Measurements from ENCODE around the gene RER1.

- RAMPAGE, long total RNA = no peak
- RRBS = no CpG with 5 or more reads among the region's 31 CpGs
Observed at GRCh38 chr1:2198561-2199612, 4.3 kb upstream of the FAAP20 start.

DNA sequence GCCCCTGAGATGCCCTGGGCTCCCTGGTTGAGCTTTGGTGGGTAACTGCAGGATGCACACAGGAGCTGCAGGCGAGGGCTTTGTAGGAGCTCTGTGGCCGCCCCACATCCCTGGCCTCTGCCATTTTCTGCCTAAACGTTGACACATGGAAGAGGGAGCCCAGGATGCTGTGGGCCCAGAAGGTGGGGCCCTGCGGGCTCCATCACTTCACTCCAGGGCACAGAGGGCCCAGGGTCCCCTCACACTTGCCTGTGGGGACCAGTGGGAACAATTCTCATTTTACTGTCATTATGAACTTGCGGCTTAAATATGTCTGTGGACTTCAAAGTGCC is 12.8 kb downstream of the SKI start:
- RAMPAGE, long total RNA = no peak
- RRBS = no CpG with 5 or more reads among the region's 5 CpGs

DNA sequence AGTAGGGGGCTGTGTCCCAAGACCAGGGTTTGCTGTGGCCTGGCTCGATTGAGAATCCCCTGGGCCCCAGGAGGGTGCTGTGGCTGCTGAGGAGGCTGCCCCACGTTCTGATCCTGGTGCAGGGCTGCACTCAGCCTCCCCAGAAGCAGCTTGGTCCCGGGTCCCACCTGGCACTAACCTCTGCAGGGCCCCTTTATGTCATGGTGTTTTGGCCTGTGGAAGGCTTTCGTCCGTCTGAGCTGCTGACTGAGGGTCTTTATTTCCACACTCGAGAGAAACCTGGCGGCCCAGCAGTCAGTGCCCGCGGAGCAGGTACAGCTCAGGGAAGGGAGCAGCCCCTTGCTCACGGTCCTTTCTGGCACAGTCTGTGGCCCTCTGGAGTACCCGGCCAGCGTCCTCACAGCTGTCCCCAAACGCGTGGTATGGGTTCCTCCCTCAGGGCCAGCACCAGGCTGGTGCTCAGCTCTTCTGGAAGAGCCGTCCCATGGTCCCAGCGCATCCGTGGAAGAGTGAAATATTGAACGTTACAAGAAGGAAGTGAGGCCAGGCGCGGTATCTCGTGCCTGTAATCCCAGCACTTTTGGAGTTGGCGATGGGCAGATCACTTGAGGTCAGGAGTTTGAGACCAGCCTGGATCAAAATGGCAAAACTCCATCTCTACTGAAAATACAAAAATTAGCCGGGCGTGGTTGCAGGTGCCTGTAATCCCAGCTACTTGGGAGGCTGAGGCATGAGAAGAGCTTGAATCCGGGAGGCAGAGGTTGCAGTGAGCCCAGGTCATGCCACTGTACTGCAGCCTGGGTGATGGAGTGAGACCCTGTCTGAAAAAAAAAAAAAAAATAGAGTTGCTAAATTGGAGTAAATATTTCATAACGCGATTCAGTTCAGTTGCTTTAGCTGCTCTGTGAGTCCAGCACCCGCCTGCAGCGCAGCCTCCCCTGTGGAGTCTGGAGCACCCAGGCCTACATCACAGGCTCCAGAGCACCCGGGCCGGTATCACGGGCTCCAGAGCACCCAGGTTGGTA is 24.5 kb downstream of the SKI start:
- RAMPAGE, long total RNA = no peak
- RRBS = no CpG with 5 or more reads among the region's 32 CpGs

- RAMPAGE, long total RNA = no peak
- RRBS = no CpG with 5 or more reads among the region's 11 CpGs
Observed at GRCh38 chr1:2265834-2266571, 37.9 kb downstream of the SKI start.

- RAMPAGE, long total RNA = no peak
- RRBS = no CpG with 5 or more reads among the region's 40 CpGs
Observed at GRCh38 chr1:2290626-2291581, 62.8 kb downstream of the SKI start.

DNA sequence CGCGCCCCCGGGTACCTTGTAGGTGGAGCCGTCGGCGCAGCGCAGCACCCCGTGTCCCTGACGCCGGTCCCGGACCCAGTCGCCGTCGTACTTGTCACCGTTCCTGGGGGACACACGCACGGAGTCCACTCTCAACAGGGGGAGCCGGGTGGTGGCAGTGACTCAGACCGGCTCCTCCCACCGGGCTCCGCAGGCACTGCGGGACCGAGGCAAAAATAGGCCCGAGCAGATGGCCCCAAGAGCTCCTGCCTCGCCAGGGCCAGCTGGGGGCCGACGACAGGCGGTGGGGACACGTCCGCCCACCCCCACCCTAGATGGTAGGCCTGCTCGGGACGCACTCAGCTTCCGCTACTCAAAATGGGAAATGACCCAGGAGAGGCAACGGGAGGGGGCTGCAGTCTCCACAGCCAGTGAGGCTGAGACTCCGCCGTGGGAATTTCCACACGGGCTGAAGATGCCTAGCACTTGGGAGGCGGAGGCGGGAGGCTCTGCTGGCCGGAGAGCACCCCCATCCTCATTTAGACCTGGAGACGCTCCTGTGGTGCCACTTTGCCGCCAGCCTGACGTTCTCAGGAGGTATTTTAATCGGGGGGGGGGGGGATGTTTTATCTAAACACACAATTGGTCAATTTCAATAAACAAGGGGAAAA is 6.3 kb downstream of the MORN1 start:
- RAMPAGE, long total RNA = no peak
- RRBS = 92% methylated on average over 16 of the region's 44 CpGs

- RAMPAGE, long total RNA = no peak
- RRBS = 2% methylated on average over 50 of the region's 113 CpGs
Observed at GRCh38 chr1:2391417-2392222, at the start of gene RER1. Gene RER1, plus strand, starts transcription at chr1:2391841.

- RAMPAGE, long total RNA = no peak
- RRBS = no CpG with 5 or more reads among the region's 23 CpGs
Observed at GRCh38 chr1:2406833-2407510, 5.4 kb downstream of the PEX10 start.

DNA sequence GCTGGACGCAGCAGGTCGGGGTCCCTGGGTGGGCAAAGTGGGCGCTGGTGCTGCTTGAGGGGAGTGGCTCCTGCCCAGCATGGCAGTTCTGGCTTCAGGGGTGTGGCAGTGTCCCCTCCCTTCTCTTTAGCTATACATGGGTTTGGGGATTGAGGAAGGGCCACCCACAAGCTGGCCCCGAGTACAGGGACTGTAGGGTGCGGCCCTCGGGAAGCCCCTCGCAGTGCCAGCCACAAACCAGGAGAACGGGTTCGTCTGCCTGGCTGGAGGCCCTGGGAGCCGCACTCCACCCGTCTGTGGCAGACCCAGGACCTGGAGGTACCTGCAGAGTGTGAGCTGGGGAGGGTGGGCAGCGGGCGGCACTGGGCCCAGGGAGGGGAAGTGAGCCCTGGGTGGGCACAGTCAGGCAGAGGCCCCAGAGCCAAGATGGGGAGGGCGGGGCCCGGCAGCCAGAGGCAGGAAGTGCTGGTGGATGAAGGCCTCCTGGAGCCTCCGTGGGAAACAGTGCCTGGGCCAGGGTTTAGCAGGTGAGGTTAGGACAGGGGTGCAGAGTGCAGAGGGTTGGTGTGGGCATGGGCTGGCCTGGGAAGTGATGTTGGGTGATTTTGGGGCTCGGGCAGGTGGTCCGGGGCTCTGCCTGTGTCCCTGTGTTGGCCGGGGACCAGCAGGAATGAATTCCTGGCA is 4.0 kb upstream of the PEX10 start:
- RAMPAGE, long total RNA = no peak
- RRBS = no CpG with 5 or more reads among the region's 19 CpGs

DNA sequence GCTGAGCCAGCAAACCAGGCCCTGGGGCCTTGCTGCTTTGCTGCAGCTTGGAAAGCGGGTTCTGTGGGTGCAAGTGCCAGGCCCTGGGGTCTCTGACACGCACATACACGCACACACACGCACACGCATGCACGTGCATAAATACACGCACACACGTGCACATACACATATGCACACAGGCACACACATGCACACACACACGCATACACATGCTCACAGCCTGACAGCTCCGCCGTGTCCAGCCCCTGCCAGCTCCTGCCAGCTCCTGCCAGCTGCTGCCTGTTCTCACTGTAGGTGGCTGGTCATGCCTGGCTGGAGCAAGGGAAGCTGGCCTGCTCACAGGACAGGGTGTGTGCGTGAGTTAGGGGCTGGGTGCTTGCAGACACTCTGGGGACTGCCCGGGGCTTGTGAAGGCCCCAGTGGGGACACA is 4.8 kb downstream of the PLCH2 start:
- RAMPAGE, long total RNA = no peak
- RRBS = no CpG with 5 or more reads among the region's 13 CpGs

GRCh38 chr1:2525424-2525885 is 941 bp downstream of the PANK4 start:
- RAMPAGE, long total RNA = no peak
- RRBS = no CpG with 5 or more reads among the region's 18 CpGs

DNA sequence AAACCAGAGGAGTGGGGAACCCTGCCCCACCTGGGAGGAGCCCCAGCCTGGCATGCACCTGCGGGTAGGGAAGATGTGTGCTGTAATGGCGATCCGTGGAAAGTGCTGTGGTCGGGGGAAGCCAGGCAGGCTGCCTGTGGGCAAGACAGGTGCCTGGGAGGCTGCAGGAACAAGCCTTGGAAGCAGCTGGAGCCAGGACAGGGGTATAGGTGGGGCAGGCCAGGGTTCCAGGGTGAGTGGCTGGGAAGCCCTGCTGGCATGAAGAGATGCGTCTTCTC is 641 bp upstream of the PANK4 start:
- RAMPAGE, long total RNA = no peak
- RRBS = no CpG with 5 or more reads among the region's 5 CpGs

GRCh38 chr1:2550125-2550458 is 6.1 kb upstream of the TNFRSF14 start:
- RAMPAGE, long total RNA = no peak
- RRBS = no CpG with 5 or more reads among the region's 15 CpGs

GRCh38 chr1:2564622-2565555 is 8.7 kb downstream of the TNFRSF14 start:
- RAMPAGE, long total RNA = no peak
- RRBS = 44% methylated on average over 2 of the region's 23 CpGs

DNA sequence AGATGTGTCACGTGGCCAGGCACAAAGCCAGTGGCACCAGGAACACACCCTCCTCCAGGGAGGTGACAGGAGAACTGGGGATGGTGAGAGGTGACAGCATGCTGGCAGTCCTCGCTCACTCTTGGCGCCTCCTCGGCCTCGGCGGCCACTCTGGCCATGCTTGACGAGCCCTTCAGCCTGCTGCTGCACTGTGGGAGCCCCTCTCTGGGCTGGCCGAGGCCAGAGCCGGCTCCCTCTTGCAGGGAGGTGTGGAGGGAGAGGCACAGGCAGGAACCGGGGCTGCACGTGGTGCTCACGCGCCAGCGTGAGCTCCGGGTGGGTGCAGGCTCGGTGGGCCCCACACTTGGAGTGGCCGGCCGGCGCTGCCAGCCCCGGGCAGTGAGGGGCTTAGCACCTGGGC is 11.5 kb upstream of the TTC34 start:
- RAMPAGE, long total RNA = no peak
- RRBS = 92% methylated on average over 5 of the region's 20 CpGs

DNA sequence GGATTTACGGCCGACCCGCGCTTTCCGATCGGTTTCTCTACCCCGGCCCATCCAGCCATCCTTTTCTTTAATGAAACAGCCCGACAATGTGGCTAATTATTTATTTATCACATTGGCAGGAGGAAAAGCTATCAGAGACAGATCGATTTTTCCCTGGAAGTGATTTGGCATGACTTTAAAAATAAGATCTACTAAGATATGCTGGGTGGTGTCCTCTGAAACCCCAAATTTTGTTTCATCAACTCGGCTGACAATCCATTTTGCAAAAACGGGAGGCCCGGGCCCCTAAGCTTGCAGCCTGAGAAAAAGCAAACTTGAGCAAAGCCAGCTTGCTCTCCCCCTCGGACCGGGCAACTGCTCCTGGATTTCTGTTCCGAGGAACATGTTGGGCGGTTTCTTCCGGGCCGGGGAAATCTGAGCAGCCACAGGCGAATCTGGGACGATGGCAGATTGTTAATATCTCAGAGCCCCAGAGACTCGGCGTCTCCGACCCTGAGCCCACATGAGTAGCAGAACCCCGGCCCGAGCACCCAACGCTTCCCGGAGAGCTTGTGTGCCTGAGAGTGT is 11.4 kb downstream of the PRDM16 start:
- RAMPAGE, long total RNA = no peak
- RRBS = 35% methylated on average over 10 of the region's 27 CpGs

GRCh38 chr1:3082840-3083281 is 13.9 kb downstream of the PRDM16 start:
- RAMPAGE, long total RNA = no peak
- RRBS = no CpG with 5 or more reads among the region's 20 CpGs

DNA sequence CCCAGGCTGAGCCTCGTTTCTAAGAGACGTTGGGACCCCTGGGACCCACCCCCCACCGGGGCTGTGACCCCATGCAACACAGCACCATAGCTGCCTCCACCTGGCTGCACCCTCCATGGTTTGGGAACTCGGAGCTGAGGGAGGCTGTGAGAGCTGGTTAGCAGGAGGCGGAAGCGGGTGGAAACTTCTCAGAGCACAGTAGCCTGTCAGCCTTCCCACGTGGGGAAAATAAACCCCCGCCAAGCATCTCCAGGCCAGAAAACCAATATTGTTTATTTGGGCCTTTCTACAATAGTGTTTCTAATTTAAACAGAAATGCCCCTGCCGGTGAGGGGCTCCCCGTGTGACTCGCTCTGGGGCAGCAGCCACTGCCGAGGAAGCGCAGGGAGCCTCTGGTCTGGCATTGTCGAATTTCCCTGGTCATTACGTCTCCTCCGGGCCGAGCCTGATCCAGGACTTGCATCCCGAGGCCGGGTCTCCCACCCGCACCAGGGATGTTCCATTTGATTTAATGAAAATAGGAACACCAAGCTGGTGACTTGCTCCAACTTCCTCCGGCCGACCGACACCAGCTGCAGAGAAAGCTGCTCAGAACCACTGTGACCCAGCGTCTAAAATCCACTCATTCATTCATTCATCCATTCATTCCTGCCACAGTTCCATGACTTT is 20.4 kb downstream of the PRDM16 start:
- RAMPAGE, long total RNA = no peak
- RRBS = 82% methylated on average over 9 of the region's 24 CpGs

DNA sequence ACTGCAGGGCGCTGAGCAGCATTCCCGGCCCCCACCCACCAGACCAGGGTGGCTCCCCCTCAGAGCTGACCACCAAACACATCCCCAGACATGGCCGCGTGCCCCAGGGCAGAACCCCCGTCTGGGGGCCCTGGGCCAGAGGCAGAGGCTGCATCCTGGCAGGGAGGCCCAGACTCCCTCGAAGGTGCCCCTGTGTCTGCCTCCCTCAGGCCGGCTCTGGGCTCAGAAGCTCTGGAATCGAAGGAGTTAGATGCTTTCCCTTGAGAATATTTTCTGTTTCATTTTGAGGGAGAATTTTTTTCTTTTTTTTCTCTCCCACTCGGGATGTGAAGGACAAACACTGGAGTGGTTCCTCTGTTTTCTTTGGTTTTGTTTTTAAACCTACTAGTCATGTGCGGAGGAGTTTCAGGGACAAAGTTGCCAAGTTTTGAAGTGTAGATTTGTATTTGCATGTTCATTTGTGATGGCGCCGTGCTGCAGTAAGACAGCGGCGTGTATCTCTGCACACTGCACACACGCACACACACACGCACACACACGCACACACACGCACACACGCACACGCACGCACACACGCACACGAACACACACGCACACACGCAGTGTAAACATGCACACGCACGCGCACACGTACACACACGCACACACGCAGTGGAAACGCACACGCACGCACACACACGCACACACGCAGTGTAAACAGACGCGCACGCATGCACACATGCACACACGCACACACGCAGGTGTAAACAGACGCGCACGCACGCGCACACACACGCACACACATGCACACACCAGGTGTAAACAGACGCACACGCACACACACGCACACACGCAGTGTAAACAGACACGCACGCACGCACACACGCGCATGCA is 44.9 kb downstream of the PRDM16 start:
- RAMPAGE, long total RNA = no peak
- RRBS = no CpG with 5 or more reads among the region's 56 CpGs

DNA sequence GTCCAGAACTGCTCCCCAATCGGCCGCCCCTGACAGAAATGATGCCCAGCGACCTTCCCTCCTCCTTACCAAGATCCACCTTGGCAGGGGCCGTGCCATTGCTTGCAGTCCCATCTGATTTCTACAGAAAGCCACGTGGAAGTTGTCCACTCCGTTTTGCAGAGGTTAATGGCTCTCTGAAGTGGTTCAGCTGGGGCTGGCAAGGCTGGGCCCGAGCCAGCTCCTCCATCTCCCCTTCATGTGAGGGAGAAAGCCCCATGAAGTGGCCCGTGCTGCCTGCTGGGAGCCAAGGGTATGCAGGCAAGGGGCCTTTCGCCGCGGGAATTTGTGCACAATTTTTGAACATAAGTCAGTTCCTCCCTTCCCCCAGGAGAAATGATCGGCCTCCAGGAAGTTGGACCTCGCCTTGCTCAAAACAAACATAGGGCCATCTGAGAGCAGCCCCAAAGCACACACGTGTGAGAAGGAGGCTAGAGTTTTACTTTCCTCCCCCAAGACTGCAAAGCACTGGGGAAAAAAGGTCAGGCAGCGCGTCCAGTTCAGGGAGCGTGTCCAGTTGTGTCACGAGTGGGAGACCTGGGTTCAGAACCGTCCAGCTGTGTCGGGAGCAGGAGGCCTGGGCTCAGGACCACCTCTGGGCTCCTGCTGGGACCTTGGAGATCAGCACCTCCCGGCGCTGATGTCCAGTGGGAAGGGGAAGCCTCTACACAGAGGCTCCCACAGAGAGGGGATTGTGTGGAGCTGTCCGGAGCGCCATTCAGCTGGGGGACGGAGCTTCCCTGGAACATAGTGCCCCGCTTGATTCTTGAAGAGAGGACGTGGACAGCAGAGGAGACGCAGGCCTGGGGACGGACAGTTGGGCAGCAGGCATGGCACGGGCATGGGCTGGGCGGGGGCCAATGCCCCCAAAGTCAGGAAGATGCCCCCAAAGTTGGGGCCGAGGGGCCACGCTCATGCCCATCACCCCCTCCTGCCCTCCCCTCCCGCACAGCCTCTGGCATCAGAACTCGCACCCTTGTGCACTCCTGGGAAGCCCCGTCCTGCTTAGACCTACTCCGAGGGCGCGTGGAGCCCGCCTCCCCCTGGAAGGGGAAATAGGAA is 64.9 kb downstream of the PRDM16 start:
- RAMPAGE, long total RNA = no peak
- RRBS = 78% methylated on average over 3 of the region's 40 CpGs